Pericardium fibroblast (primary cell): Measurements from ENCODE around the genes PIAS3 and NBPF10.

DNA sequence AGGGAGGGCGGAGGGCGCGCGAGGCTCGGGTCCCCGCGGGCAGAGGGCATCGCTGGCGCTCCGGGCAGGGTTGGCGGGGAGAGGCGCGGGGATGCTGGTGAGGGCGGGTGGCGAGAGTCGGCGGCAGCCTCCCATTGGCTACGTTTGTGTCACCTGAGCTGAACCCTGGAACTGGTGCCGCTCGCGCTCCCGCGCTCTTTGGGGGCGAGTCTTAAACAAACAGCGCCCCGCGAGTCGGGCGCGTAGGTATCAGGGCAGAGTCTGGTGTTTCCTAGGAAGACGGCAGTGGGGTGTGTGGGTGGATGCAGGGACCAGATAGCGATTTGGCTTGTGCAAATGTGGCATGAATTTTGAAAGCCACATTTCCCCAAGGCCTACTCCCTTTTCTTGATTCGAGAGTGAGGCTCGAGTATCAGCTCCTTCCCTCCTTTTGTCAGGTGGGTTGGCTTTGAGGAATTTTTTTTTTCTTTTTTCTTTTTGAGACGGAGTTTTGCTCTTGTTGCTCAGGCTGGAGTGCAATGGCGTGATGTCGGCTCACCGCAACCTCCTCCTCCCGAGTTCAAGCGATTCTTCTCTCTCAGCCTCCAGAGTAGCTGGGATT is 334.8 kb downstream of the SRGAP2C start:
- RAMPAGE, long total RNA, result no peak

DNA sequence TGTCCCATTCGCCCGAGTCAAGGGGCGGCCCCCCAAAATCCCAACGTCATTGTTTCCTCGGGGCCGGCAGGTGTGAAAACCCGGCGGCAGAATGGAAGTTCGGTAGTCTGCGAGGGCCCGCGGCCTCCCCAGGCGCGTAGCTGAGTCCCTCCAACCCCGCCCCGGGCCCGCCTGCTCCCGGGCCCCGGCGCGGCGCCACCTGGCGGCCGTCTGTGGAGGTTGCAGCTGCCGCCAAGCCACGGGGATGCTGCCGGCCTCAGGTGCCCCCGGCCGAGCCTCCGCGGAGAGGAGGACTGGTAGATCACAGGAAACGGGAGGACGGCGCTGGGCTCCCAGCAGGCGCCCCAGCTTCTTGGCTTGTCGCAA is 20.9 kb downstream of the H3-7 start:
- RAMPAGE, long total RNA, result no peak

DNA sequence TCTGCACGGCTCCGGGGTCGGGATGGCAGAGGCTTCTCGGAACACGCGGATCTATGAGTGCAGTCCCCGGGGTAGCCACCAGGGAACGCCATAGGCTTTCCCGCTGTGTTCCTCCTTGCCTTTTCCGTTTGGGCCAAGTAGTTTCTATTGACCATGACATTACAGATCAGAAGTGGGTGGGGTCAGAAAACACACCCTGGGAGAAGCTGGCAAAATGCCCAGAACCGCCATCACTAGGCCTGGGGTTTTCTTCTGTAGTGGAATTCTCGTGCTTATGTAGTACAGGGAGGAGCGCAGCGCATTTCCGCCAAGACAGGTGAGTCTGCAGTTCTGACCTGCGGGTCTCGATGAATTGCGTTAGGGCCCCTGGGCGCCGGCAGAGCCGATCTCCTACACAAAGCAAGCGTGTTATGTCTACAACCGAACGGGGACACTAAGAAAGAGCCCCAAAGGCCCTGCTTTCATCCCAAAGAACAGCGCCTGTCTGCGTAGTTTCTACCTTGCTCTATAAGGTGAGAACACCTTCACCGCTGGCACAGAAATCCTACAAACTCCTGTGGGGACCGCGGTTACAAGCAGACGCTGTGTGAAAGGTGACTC is 28.9 kb upstream of the NBPF15 start:
- RAMPAGE, long total RNA, result no peak

- RAMPAGE, long total RNA, result no peak
Observed at GRCh38 chr1:145232596-145233419, 9.2 kb downstream of the PPIAL4D start.

- RAMPAGE, long total RNA, result no peak
Observed at GRCh38 chr1:145744525-145744935, 25.2 kb downstream of the CD160 start.

- RAMPAGE, long total RNA, result no peak
Observed at GRCh38 chr1:145759205-145760010, 40.1 kb downstream of the CD160 start.

- RAMPAGE, long total RNA, result no peak
Observed at GRCh38 chr1:145772700-145773642, 50.9 kb downstream of the RNF115 start.

DNA sequence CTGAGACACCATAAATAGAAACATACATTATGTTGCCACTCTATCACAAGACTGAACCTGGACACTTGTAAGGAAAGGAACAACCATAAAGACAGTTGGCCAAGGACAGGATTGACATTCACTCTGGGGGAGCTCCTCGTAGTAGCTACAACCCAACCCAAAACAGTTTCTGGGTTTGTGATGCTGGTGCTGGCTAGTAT is 1.4 kb downstream of the RNF115 start:
- RAMPAGE, long total RNA, result no peak

GRCh38 chr1:145843526-145843792 is 2.0 kb upstream of the NUDT17 start:
- RAMPAGE, long total RNA, result no peak

DNA sequence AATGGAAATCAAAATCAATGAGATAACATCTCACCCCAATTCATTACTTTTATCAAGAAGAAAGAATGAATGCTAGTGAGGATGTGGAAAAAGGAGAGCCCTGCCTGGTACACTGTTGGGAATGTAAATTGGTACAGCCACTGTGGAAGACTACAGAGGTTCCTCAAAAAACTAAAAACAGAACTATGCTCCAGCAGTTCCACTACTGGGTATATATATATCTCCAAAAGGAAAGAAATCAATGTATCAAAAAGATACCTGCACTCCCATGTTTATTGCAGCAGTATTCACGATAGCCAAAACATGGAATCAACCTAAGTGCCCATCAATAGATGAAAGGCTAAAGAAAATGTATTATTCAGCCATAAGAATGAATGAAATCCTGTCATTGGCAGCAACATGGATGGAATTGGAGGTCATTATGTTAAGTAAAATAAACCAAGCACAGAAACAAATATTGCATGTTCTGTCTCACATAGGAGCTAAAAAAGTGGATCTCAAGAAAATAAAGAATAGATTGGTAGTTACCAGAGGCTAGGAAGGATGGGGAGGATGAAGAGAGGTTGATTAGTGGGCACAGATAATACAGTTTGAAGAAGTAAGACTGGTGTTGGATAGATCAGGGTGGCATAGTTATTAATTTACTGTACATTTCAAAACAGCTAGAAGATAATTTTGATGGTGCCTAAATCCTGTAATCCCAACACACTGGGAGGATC is 1.3 kb upstream of the NUDT17 start:
- RAMPAGE, long total RNA, result no peak

GRCh38 chr1:145858102-145859295 is at the start of gene PIAS3:
TSS of gene PIAS3 (minus strand) at chr1:145859081.
- RAMPAGE, long total RNA, result start-site peak on the minus strand at chr1:145858967-145859084, 27 and 23 reads in 2 replicates

DNA sequence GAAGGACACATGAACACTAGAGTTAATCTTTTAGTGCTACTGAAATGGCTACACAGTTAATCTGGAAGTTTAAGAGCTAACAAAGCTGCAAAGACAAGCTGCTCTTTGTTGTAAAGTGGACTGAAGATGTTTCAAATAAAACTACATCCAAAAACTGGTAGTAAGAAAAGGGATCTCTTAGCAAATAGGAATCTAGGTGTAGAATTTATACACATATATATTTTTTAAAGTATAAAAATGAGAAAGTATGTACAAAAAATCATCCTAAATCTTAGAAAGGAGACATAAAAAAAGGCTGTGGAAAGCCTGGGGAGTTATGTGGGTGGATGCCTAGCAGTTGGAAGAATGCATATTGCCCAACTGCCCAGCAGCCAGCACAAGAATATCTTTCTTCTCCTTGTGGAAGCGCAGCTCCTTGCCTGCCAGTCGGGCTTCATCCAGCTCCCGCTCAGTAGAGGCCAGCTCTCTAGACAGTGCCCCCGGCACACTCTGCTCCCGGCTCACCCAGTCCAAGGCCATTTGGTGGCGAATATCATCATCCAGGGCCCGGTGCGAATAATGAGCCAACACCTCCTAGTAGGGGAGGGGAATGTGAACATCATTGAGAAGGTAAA is 8.8 kb upstream of the RBM8A start:
- RAMPAGE, long total RNA, result no peak

GRCh38 chr1:145997002-145997780 is 812 bp upstream of the TXNIP start:
- RAMPAGE, long total RNA, result no peak

GRCh38 chr1:146050465-146050882 is 28.9 kb upstream of the HJV start:
- RAMPAGE, long total RNA, result no peak

DNA sequence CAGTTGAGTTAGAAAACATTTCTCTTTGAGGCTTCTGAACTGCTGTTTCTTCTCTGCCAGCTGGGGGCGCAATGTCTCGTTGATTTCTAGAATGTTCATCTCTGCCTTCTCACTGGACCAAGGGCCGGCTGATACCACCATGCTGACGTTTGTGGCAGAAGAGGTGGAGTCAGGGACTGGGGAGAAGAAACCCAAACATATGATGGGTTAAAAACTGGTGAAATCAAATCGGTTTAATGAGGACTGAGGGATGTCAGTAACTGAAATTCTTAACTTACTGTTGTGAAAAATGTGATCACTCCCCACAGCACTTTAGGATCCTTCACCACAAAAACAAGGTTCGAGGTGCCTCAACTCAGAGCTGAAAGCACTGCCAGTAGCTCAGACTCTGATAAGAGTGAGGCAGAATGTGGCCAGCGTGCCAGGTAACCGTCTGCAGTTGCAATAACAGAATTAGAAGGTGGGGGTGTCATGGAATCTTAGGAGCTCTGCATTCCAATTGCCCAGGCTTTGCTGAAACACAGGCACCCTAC is at the start of gene NBPF10:
TSS of gene NBPF10 (minus strand) at position 176 of the 533 bp plus-strand sequence.
- RAMPAGE, long total RNA, result no peak

DNA sequence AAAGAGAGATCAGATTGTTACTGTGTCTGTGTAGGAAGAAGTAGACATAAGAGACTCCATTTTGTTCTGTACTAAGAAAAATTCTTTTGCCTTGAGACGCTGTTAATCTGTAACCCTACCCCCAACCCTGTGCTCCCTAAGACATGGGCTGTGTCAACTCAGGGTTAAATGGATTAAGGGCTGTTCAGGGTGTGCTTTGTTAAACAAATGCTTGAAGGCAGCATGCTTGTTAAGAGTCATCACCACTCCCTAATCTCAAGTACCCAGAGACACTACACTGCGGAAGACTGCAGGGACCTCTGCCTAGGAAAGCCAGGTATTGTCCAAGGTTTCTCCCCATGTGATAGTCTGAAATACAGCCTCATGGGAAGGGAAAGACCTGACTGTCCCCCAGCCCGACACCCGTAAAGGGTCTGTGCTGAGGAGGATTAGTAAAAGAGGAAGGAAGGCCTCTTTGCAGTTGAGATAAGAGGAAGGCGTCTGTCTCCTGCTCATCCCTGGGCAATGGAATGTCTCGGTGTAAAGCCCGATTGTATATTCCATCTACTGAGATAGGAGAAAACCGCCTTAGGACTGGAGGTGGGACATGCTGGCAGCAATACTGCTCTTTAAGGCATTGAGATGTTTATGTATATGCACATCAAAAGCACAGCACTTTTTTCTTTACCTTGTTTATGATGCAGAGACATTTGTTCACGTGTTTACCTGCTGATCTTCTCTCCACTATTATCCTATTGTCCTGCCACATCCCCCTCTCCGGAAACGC is 10.4 kb downstream of the NBPF12 start:
- RAMPAGE, long total RNA, result no peak

GRCh38 chr1:147110027-147110401 is 62.3 kb downstream of the PRKAB2 start:
- RAMPAGE, long total RNA, result no peak

DNA sequence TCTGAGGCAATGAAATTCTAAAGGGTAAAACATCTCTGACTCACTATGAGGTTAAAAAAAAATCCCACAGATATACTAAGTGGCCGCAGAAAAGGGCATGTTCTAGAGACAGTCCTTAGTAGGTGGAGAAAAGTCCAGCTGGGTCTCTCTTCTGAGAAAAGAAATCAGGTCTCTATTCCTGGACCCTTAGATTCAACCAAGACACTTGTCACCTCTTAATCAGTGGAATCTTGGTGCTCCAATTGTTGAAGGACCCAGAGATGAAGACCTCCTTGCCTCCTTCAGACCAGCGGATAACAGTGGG is 4.8 kb downstream of the PRKAB2 start:
- RAMPAGE, long total RNA, result no peak

GRCh38 chr1:147423085-147423303 is 118.3 kb upstream of the BCL9 start:
- RAMPAGE, long total RNA, result no peak

DNA sequence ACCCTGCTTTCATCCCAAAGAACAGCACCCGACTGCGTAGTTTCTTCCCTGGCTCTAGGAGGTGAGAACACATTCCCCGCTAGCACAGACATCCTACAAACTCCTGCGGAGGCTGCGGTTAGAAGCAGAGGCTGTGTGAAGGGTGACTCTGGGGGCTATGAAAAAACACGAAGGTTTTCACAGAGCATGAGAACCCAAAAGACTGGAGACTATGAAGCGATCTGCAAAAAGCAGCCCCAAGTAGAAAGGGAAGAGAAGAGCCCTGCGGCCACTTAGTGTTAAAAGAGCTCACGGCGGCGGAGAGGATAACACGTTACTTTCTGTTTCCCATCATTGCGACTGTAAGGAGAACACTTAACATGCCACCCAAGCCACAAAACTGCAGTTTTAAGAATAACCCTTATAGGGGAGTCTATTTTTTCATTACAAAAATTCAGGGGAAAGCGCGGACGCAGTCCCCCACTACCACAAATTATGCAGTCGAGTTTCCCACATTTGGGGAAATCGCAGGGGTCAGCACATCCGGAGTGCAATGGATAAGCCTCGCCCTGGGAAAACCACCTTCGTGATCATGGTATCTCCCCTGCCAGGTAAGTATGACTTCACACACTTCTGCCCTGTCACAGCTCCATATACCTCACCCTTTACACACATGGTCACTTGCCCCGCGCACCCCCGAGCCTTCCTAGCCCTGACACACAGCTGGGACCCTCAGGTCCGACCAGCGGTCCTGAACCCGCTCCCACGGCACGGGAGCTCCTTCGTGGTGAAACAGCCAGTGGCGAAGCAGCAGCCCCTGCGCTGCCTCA is 110.3 kb downstream of the GPR89B start:
- RAMPAGE, long total RNA, result no peak